Fibroblast of the aortic adventitia (primary cell): ENCODE measurements around the gene BTD.

GRCh38 chr3:14404623-14404990 lies 2.2 kb downstream of the SLC6A6 start:
- CAGE, long polyA plus RNA: no peak

GRCh38 chr3:14405163-14405643 lies 2.8 kb downstream of the SLC6A6 start:
- CAGE, long polyA plus RNA: no peak

GRCh38 chr3:14415265-14415856 lies 13.0 kb downstream of the SLC6A6 start:
- CAGE, long polyA plus RNA: no peak

- CAGE, long polyA plus RNA: no peak
Observed at GRCh38 chr3:14452652-14453429, 50.4 kb downstream of the SLC6A6 start.

GRCh38 chr3:14488566-14488894 lies 51.6 kb downstream of the GRIP2 start:
- CAGE, long polyA plus RNA: no peak

DNA sequence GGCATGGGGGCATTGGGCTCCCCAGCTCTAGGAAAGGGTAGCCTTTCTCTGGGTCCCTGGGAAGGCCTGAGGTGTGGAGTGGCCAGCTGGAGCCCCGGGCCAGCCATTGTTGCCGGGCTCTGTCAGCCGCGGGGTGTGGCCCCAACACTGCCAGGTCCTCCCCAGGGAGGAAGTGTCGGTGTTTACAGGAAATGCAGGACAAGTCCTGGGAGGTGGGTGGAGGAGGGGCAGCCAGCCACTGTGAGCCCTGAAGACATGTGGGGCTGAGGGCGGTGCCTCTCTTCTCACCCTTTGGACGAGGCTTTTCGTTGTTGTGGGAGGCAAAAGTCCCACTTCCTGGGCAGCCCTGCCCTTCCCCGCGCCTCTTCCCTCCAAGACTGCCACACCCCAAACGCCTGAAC lies 29.1 kb downstream of the FGD5 start:
- CAGE, long polyA plus RNA: no peak

DNA sequence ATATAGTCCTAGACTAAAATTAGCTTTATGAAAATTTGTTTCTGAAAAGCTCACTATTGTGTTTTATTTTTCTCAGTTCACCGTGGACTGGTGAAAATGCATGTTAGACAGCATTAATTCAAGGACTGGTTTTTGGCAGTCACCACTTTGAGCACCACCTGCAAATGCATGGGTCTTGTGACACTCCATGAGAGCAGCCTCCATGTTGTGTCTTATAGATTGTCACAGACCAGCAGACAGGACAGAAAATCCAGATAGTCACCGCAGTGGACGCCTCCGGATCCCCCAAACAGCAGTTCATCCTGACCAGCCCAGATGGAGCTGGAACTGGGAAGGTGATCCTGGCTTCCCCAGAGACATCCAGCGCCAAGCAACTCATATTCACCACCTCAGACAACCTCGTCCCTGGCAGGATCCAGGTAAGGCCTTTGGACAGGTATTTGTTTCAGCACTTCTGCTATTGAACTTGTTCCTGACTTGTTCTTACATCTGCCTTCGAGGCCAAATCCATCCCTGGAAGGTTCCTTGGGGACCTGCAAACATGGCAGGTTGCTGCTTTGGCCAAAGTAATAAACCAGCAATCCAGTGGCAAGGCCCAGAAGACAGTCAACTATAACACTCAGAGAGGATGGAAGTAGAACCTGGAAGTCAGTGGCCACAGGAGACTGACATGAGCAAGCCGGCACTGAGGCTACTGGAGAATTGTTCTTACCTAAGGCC lies 51.6 kb downstream of the MRPS25 start:
- CAGE, long polyA plus RNA: no peak

GRCh38 chr3:15022854-15023628 lies 42.1 kb downstream of the MRPS25 start:
- CAGE, long polyA plus RNA: no peak

- CAGE, long polyA plus RNA: no peak
Observed at GRCh38 chr3:15186547-15186945, 19.5 kb upstream of the CAPN7 start.

GRCh38 chr3:15255099-15256111 lies 49.4 kb downstream of the CAPN7 start:
- CAGE, long polyA plus RNA: no peak

DNA sequence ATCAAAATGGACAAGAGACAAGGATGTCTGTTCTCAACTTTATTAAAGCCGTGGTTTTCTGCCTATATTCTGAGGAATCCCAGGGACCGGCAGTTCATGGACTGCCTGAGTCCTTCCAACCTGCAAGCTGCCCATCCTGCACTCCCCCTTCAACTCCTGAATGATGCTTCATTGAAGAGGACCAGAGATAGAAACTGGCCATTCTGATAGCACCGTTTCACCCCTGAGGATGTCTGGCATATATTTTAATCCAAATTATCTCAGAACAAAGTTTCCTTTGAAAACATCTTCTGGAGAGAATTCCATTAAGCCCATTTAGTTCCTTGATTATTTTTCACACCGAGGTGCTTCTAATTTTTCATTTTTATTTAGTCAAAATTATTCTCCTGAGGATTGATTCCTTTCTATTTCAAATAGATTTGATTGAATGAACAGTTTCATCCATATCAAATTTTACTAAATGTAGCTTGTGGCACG lies 54.0 kb downstream of the SH3BP5 start:
- CAGE, long polyA plus RNA: no peak

DNA sequence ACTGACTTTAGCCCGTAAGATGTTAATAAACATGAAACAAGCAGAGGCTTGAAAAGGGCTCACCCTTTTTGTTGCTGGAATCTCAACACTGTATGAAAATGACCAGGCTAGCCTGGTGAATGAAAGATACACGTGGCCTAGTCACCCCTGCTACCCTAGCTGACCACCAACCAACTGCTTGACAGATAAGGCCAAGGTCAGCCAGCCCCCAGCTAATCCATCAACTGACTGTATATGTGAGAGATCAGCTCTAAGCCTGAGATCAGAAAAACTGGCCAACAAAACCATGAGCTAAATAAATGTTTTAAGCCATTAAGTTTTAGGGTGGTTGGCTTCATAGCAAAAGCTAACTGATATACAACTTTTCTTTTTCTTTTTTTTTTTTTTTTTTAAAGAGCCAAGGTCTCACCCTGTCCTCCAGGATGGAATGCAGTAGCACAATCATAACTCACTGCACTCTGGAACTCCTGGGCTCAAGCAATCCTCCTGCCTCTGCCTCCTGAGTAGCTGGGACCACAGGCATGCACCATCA lies 34.7 kb downstream of the SH3BP5 start:
- CAGE, long polyA plus RNA: no peak

GRCh38 chr3:15467819-15468299 lies 40.5 kb downstream of the EAF1 start:
- CAGE, long polyA plus RNA: no peak

- CAGE, long polyA plus RNA: no peak
Observed at GRCh38 chr3:15601637-15602353, at the start of gene BTD. TSS of gene BTD (plus strand) at chr3:15601745.

DNA sequence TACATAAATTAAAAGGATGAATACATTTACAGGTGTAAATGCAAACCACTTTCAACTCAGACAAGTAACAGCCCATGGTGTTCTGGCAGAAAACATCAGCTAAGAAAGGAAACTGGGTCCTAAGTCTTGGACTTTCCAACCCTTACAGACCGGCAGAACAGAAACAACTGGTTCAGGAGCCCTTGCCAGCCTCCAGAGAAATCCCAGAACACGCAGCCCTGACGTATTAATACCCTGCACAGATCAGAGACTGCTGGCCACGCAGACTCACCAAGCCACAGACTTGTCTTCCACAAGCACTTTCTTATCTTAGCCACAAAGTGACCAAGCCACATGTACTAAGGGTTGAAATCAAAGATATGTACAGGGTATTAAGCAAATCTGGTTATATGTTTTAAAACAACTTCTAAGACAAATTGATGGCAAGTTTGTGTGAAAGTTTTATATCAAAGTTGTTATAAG lies 36.6 kb downstream of the BTD start:
- CAGE, long polyA plus RNA: no peak

DNA sequence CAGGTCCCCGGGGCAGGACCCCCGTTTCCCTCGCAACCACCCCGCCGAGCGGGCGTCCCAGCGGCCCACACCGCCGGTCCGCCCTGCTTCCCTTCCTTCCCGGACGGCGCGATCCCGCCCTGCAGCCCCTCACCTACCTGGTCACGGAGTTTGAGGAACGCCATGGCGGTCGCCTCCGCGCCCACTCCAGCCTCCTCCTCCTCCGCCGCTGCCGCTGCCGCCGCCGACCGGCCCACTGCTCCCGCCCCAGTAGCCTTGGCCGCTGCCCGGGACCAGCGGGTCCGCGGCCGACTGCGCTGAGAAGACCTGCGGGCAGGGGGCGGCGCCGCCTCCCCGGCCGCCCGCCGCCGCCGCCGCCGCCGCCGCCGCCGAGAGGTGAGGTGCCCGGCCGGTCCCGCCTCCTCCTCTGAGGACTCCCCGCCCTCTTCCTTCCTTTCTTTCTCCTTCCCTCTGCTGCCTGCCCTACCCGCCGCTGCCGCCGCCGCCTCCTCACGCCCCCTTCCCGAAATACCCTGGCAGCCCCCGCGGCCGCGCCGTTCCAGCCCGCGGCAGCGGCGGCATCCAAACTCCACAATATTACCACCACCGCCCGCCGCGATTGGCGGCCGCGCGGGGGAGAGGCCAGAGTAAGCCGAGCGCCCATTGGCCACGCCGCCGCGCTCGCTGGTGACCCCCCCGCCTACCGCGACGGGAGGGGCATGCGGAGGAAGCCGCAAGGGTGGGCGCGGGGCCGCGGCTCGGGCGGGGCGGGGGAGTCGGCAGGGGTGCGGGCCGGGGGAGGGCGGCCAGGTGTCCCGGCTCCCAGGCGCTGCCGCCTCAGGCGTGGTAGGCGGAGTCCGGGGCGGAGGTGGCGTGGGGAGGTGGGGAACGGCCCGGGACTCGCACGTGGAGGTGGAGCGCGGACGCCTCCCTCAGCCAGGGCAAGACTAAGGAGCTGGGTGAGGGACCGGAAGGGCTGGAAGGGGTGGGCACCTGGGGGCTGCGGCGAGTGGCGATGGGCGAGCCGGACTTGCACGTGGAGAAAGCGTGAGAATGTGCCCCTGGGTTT lies 61.8 kb upstream of the ANKRD28 start:
- CAGE, long polyA plus RNA: no peak

- CAGE, long polyA plus RNA: no peak
Observed at GRCh38 chr3:15871785-15872699, 74.3 kb upstream of the ANKRD28 start.

DNA sequence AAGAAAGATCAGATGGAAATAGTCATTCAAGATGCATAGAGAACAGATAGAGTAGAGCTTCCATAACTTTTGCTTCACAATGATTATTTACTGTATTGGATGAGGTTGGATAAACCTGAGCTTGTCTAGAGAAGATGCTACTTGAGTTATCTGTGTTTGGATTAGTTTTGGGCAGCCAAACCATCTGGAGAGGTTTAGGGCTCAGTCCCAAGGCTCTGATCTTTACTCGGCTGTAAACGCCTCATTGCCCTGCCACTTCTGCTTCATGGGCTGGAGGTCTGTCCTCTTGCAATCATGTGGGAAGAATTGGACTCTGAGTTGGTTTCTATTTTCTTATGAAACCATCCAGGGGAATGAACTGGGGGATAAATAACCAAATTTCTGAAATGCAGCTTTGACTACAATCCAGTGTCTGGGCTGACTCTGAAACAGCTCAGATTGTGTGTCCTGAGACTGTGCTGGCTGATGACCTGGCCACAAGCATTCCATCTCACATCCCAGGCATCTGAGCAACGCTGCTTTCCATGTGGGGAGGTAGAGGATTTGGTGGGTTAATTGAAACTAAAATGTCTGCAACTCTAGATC lies 71.1 kb upstream of the GALNT15 start:
- CAGE, long polyA plus RNA: no peak

- CAGE, long polyA plus RNA: no peak
Observed at GRCh38 chr3:16264001-16264788, 548 bp downstream of the DPH3 start.

GRCh38 chr3:16267213-16267653 lies 2.2 kb downstream of the OXNAD1 start:
- CAGE, long polyA plus RNA: no peak